ENCODE data around the genes ATE1, TACC2 and IKZF5.

DNA sequence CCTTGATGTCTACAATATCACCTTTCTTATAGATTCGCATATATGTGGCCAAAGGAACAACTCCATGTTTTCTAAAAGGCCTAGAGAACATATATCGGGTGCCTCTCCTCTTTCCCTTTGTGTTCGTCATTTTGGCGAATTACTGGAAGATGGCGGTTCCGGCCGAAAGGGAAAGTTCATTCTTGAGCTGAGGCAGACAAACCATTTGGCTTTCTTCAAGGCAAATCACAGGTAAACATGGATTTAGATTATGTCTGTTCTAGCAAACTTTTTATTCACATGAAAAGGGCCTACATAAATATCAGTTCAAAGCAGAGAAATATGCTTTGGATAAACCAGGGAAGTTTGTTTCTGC lies 102.0 kb upstream of the PLPP4 start:
- PRO-cap: no peak

DNA sequence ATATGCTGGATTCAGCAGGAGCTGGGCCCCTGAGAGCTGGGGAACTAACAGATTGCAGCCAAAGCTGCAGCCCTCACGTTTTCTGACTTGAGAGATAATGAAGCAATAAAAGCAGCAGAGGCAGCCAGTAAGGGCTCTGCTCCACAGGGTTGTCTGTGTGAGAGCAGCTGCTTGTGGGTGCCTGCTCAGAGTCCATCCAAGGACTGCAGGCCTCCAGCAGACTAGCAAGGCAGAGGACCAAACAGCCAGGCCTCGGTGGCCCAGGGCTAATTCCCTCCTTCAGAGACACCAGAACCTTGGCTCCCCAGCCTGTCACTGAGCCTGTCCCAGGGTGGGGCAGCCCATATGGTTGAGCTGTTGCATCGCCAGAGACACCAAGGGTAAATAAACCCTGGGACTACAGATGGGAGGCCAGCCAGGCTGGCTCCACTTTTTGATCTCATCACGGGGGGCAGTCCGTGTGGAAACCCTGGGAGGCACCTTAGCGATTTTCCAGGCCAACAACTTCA lies 229.2 kb downstream of the WDR11 start:
- PRO-cap: no peak

DNA sequence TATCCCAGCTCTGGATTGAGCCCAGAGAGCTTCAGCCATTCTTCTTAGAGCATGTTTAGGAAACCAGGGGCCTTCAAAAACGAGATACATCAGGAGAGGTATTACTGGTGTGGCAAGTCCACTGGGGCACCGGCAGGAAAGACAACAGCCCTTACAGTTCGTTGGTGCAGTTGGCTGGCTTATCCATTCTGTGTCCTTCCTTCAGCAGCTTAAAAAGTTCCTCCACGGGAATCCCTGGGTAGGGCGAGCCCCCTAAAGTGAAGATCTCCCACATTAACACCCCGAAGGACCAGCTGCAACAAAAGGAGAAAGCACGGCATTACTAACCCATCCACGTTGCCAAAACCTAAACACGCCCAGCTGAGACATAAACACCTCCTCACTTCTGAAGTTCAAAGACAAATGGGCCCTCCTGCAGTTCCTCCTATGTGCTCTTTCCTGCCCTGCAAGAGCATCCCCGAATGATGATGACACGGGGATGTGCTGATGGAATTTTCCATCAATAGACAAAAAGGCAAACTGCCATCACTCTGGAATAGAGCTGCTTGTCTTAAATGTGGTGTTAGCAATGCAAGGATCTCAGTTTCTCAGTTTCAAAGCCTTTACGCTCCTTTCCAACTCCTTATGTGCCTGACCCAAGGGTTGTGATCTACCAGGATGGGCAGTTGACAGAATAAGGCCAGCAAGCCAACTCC lies 112.9 kb downstream of the FGFR2 start:
- PRO-cap: no peak

GRCh38 chr10:121527507-121528329 lies 70.5 kb downstream of the FGFR2 start:
- PRO-cap: no peak

GRCh38 chr10:121668661-121668991 lies 70.4 kb upstream of the FGFR2 start:
- PRO-cap: no peak

DNA sequence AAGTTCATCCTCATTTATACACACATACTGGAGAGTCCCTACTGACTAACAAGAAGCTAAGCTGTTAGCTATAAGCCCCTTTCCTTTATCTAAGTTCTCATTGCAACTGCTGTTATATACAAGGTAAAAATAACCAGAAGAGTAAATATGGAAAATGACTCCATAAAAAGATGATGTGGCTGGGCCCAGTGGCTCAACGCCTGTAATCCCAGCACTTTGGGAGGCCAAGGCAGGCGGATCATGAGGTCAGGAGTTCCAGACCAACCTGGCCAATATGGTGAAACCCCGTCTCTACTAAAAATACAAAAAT lies 10.0 kb downstream of the ATE1 start:
- PRO-cap: no peak

- PRO-cap: bidirectional peak, plus-strand start at chr10:121928186, minus-strand start at chr10:121928021
These were observed at the start of gene ATE1 for GRCh38 chr10:121927789-121928859. TSS of gene ATE1 (minus strand) at chr10:121928031.

- PRO-cap: no peak
These were observed 396 bp upstream of the NSMCE4A start for GRCh38 chr10:121975452-121975774.

- PRO-cap: no peak
These were observed at the start of gene TACC2 for GRCh38 chr10:121988709-121989412. TSS of gene TACC2 (plus strand) at chr10:121989163.

DNA sequence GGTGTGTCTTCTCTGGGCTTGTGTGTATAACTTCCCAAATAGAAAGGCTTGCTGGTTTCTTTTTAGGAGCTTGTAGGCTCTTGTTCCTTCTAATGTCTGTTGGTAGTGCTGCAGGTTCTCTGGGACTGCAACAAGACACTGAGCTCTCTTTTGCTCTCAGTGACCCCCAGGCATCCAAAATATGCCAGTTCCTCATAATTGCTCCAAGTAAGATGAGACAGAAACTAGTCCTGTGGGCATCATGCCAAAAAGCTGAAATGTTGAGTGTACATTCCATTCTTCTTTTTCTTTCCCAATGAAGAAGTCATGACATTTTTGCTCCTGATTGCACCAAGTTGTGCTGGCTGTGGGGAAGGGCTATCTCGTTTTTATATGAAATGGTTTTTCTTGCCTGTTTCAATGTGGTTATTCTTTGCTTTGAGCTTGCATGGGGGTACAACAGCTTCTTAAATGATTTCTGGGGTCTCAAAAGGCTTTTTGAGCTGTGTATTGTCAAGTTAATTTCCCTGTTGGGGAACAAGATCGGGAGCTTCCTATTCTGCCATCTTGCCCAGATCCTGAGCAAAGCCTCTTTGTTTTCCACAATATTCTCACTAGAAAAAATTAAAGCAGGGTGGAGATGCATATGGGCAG lies 7.0 kb upstream of the BTBD16 start:
- PRO-cap: no peak

DNA sequence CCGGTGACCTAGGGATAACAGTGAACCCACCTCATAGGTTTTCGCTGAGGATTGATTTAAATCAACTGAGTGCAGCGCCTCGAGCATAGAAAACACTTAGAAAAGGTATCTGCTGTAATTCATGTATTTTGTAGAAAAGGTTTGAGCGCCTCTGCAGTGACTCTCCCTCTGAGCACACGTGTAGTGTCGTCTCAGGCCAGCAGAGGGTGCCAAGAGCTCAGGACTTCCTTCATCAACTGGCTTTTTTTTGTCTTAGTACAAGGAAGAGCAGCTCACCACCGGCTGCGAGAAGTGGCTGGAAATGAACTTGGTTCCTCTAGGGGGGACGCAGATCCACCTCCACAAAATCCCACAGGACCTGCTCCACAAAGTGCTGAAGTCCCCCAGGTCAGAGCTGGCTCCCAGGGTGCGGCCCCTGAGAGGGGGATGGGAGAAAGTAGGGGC lies 27.7 kb downstream of the BTBD16 start:
- PRO-cap: no peak

DNA sequence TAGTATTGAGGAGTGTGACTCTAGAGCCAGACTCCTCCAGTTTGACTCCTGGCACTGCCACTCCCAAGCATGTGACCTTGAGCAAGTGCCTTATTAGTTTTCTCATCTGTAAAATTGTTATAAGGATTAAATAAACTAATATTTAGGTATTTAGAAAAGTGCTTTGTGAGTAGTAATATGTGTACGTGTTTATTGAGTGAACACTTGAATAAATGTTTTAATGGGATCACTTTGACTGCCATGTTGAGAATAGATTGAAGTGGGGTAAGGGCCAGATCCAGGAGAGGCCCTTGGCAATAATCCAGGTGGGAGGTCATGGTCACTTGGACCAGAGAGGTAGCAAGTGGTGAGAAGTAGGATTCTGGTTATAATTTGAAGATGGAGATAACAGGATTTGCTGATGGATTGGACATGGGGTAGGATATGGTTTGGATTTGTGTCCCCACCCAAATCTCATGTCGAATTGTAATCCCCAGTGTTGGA lies 6.4 kb downstream of the PLEKHA1 start:
- PRO-cap: no peak

GRCh38 chr10:123007858-123008935 lies at the start of gene IKZF5:
TSS of gene IKZF5 (minus strand) at chr10:123008795.
- PRO-cap: bidirectional peak, plus-strand start at chr10:123008998, minus-strand start at chr10:123008775

GRCh38 chr10:123009113-123010209 lies 655 bp downstream of the ACADSB start:
- PRO-cap: no peak

- PRO-cap: no peak
These were observed 77.8 kb downstream of the GPR26 start for GRCh38 chr10:123743814-123744443.

- PRO-cap: no peak
These were observed 80.9 kb upstream of the CPXM2 start for GRCh38 chr10:123972391-123973072.

GRCh38 chr10:124009980-124010445 lies 83.4 kb downstream of the CHST15 start:
- PRO-cap: no peak

DNA sequence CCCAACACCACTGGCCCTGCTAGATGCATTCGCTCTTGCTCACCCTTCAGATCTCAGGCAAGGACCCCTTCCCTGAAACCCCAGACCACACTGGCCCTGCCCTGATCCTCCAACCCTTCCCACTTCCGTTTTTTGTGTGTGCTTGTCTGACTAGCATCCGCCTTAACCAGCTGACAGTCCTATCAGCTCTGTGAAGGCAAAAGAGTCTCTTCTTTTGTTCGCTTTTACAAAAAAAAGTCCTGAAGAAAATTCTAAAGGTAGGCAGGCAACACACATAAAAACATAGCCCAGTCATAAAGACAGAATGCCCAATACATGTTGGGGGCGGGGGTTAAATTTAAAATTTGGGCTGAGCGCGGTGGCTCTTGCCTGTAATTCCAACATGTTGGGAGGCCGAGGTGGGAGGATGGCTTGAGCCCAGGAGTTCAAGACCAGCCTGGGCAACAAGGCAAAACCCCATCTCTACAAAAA lies 28.6 kb downstream of the CHST15 start:
- PRO-cap: no peak

DNA sequence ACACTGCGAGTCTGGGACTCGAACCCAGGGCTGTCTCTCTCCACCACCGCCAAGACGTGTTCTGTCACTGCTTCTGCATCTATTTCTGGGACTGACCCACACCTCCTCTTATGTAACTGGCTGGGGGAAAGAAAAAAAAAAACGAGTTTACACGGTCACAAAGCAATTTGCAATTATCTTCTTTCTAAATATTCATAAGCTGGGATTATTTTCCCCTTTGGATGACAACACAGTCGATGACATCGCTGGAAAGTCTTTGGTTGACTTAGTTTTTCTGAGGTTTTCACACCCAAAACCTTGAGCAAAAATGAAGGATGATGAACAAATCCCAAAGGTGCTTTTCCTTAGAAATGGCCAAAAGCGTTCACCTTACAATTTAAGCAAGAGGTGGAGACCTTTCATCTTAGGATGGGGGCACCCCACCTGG lies 27.1 kb downstream of the CHST15 start:
- PRO-cap: no peak

GRCh38 chr10:124388959-124389689 lies 29.6 kb downstream of the OAT start:
- PRO-cap: no peak

Measured in peritoneum (tissue), 1 donor.